ENCODE results near the gene AMH.

GRCh38 chr19:2126955-2127516, 24.3 kb downstream of the AP3D1 start:
- PRO-cap, result no peak
- RAMPAGE, long total RNA, 5 experiments, result start-site peak on the minus strand in 2 of 5 experiments, at chr19:2127068-2127196 at its widest, 19 to 25 reads per replicate
- RRBS, result no CpG with 5 or more reads among the region's 23 CpGs

DNA sequence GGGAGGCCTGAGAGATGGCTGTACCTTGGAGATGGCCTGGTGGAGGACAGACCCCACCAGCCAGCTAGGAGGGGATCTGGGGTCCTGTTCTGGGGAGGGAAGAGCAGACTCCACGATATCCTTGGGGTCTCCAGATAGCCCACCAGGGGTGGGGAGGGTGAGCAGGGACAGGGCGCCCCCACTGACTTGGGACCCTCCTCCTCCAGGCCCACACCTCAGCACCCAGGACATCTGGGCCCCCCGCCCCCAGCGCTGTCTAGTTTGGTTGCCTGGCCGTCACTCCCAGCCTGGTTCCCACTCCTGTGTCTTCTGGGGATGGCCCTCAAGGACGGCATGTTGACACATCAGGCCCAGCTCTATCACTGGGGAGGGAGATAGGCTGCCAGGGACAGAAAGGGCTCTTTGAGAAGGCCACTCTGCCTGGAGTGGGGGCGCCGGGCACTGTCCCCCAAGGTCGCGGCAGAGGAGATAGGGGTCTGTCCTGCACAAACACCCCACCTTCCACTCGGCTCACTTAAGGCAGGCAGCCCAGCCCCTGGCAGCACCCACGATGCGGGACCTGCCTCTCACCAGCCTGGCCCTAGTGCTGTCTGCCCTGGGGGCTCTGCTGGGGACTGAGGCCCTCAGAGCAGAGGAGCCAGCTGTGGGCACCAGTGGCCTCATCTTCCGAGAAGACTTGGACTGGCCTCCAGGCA, at the start of gene AMH:
Gene AMH, plus strand, starts transcription at position 541 of the 695 bp plus-strand sequence.
- PRO-cap, result no peak
- RAMPAGE, long total RNA, 5 experiments, result no peak in any of the 5 experiments
- RRBS, result no CpG with 5 or more reads among the region's 14 CpGs

DNA sequence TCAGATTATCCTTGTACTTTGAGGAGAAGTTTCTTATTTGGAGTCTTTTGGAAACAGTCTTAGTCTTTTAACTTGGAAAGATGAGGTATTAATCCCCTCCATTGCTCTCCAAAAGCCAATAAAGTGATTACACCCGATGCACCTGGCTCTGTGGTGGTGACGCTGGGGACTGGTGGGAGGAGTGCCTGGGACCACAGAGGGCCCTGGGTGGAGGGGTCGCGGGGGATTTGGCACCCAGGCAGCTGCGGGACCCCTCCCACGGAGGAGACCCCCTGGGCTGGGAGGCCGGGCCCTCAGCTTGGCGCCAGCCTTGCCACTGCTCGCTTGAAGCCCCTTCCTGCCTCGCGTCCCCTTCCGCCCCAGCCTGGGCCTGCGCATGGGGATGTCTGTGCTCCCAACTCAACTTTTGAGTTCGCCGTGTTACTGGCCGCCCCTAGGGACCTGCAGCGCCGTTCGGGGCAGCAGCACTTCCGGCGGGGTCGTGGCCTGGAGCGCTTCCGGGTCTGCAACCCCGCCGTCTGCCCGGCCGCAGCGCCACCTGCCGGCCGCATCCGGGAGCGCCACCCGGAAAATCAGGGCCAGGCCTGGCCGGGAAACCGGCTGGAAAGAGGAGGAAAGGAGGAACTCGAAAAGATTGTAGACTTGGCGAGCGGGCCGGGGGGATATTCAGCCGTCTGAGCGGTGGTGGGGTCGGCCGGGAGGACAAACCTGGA, 8.5 kb downstream of the PEAK3 start:
- PRO-cap, result bidirectional peak, plus-strand start at position 675 of the sequence, minus-strand start at position 408 of the sequence
- RAMPAGE, long total RNA, 5 experiments, result no peak in any of the 5 experiments
- RRBS, result no CpG with 5 or more reads among the region's 44 CpGs

GRCh38 chr19:2416599-2417059, 10.8 kb downstream of the TIMM13 start:
- PRO-cap, result no peak
- RAMPAGE, long total RNA, 5 experiments, result no peak in any of the 5 experiments
- RRBS, result no CpG with 5 or more reads among the region's 12 CpGs

DNA sequence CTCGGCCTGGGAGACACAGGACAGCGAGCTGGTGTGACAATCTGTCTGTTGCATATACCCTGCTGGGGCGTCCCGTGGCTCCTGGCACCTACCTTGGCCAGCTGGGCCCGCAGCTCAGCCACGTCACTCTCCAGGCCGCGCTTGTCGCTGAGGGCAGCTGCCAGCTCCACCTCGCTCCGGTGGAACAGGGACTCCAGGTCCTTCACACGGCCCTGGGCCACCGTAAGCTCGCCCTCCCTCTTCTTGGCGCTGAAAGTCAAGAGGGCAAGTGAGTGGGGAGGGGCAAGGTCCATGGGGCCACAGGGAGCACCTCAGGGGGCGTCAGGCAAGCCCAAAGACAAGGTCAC, 10.9 kb upstream of the TIMM13 start:
- PRO-cap, result no peak
- RAMPAGE, long total RNA, 5 experiments, result start-site peak on the minus strand in 2 of 5 experiments, centred at positions 138 to 158 of the sequence, 23 to 61 reads per replicate
- RRBS, result no CpG with 5 or more reads among the region's 16 CpGs

- PRO-cap, result bidirectional peak, plus-strand start at chr19:2477497, minus-strand start at chr19:2477237; bidirectional peak, plus-strand start at chr19:2477747, minus-strand start at chr19:2477624
- RAMPAGE, long total RNA, 5 experiments, result start-site peak on the plus strand in 5 of 5 experiments, at chr19:2477570-2478037 at its widest, 17 to 1,355 reads per replicate
- RRBS, result 9% methylated on average over 3 of the region's 30 CpGs
Measured at GRCh38 chr19:2477434-2478267, 1.7 kb downstream of the GADD45B start.

DNA sequence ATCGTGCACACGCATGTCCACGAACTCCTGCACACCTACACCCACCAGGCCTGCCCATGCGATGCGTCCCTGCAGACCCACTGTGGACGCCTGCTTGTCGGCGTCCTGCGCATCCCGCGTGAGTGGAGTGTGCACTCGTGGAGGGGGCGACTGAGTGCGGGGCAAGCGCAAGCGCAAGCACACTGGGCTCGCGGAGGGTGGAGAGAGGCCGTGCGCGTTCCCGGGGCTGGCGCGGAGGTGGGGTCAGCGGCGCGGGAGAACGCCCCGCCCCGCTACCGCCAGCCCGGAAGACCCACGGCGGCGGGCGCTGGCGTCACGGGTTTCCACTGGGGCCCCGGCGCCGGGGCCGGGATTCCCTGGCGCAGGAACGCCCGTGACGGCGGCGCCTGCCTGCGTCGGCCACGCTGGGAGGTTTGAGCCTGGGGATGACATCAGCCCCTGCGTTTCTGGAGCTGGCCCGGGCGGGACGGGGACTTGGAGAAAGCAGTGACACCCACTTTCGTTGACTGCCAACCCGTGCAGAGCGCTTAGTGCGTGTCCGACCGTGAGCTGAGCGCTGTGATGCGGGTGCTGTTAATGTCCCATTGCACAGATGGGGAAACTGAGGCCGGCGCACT, 18.8 kb downstream of the GADD45B start:
- PRO-cap, result unidirectional peak, plus-strand start at position 286 of the sequence
- RAMPAGE, long total RNA, 5 experiments, result no peak in any of the 5 experiments
- RRBS, result 2% methylated on average over 26 of the region's 65 CpGs

- PRO-cap, result no peak
- RAMPAGE, long total RNA, 5 experiments, result no peak in any of the 5 experiments
- RRBS, result 28% methylated on average over 8 of the region's 48 CpGs
Measured at GRCh38 chr19:2524763-2525678, 49.1 kb downstream of the GADD45B start.

GRCh38 chr19:2621617-2622068, 80.9 kb downstream of the GNG7 start:
- PRO-cap, result unidirectional peak, minus-strand start at chr19:2621910
- RAMPAGE, long total RNA, 5 experiments, result no peak in any of the 5 experiments
- RRBS, result no CpG with 5 or more reads among the region's 12 CpGs

- PRO-cap, result no peak
- RAMPAGE, long total RNA, 5 experiments, result no peak in any of the 5 experiments
- RRBS, result 86% methylated on average over 1 of the region's 10 CpGs
Measured at GRCh38 chr19:2636048-2636785, 66.3 kb downstream of the GNG7 start.

DNA sequence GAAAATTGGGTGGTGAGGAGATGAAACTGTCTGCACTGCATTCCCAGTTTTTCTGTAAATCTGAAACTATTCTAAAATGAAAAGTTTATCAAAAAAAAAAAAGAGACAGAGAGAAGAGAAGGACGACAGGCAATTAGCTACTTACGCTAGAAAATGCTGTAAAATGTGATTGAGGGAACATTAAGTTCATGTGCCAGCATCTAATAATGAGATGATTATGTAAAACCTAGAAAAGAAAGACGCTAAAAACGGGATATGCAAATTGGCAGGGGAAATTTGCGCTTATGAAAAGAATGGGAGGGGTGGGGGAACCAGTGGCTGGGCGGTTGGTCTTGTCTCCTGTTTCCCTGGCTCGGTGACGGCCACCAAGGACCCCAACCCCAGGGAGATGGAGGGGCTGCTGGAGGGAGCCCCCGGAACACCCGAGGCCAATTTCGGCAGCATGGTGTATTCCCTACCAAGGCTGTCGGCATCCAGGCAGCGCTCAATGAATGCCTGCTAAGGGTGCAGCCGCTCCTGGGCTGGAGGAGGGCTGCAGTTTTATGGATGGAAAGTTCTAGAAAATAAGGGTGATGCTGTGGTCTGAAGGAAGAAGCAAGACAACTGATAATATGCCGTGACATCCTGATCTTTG, 34.2 kb downstream of the GNG7 start:
- PRO-cap, result bidirectional peak, plus-strand start at position 288 of the sequence, minus-strand start at position 54 of the sequence
- RAMPAGE, long total RNA, 5 experiments, result no peak in any of the 5 experiments
- RRBS, result no CpG with 5 or more reads among the region's 15 CpGs

DNA sequence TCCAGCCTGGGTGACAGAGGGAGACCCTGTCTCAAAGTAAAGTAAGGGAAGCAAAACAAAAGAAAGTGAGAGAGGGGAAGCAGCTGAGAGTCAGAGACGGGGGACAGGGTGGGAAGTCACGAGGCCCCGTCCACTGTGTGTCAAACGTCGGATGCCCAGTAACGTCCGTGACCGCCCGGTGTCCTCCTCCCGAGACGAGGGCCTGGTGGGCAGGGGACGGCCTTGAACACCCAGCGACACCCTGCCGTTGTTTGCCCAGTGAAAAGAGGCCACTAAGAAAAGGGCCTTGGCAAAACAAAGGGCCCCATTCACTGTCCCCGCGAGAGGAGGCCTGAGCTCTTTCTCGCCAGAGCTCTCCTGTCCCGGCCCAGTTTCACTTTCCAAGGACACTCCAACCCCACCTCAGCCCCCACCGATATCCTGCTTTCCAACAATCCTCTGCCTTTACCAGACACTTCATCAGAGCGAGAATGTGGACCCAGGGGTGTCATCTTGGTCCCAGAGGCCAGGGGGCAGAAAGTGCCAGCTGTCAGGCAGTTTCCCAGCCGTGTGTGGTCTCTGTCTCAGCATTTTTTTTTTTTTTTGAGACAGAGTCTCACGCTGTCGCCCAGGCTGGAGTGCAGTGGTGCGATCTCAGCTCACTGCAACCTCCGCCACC, 16.8 kb downstream of the GNG7 start:
- PRO-cap, result no peak
- RAMPAGE, long total RNA, 5 experiments, result no peak in any of the 5 experiments
- RRBS, result no CpG with 5 or more reads among the region's 25 CpGs

GRCh38 chr19:2694149-2694963, 8.1 kb downstream of the GNG7 start:
- PRO-cap, result no peak
- RAMPAGE, long total RNA, 5 experiments, result no peak in any of the 5 experiments
- RRBS, result no CpG with 5 or more reads among the region's 12 CpGs

DNA sequence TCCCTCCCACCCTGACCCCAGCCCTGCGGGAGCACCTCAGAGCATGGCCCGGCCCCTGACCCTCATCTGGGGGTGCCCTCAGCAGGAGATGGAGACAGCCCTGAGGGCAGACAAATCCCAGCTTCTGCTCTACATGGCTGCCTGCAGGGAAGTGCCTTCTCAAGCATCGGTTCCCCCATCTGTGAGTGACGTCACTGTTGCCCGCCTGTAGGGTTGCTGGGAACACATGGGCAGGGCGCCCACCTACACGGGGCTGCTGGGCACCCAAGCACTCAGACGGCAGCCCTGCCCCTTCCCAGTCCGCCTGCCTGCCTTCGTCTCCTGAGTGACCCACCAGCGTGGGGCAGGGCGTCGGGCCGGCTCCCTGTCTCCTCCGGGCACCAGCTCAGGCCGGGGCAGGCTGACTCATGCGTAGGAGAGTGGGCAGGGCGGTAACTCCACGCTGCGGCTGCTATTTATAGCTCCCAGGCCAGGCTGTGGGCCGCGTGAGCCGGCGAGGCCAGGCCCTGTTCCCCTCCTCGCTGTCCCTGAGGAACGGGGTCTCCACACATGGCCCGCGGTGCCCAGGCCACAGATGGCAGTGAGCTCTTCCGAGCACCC, 1.8 kb upstream of the DIRAS1 start:
- PRO-cap, result bidirectional peak, plus-strand start at position 477 of the sequence, minus-strand start at position 382 of the sequence
- RAMPAGE, long total RNA, 5 experiments, result no peak in any of the 5 experiments
- RRBS, result 19% methylated on average over 7 of the region's 29 CpGs

DNA sequence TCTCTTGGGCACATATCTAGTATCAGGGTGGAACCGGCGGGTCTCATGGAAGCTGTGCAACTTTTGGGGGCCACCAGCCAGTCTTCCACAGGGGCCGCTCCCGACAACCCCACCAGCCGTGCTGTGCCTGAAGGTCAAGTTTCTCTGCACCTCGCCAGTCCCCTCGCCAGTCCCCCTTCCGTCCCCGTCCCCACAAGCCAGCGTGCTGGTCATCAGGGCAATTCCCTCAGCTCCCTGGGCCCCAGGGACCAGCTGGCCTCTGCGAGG, 16.3 kb downstream of the SGTA start:
- PRO-cap, result no peak
- RAMPAGE, long total RNA, 5 experiments, result no peak in any of the 5 experiments
- RRBS, result 100% methylated on average over 1 of the region's 11 CpGs

GRCh38 chr19:2774017-2774711, 8.9 kb downstream of the SGTA start:
- PRO-cap, result no peak
- RAMPAGE, long total RNA, 5 experiments, result no peak in any of the 5 experiments
- RRBS, result no CpG with 5 or more reads among the region's 35 CpGs

DNA sequence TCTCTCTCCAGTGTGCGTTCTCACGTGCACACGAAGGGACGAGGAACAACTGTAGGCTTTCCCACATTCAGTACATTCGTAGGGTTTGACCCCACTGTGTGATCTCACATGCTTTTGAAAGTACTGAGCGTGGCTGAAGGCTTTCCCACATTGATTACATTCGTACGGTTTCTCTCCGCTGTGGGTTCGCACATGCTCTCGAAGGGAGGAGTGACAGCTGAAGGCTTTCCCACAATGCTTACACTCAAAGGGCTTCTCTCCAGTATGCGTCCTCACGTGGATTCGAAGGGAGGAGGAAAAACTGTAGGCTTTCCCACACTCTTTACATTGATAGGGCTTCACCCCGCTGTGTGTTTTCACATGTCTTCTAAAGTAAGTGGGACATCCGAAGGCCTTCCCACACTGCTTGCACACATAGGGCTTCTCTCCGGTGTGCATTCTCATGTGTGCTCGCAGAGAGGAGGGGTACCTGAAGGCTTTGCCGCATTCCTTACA, 11.2 kb downstream of the ZNF77 start:
- PRO-cap, result no peak
- RAMPAGE, long total RNA, 5 experiments, result no peak in any of the 5 experiments
- RRBS, result no CpG with 5 or more reads among the region's 19 CpGs

DNA sequence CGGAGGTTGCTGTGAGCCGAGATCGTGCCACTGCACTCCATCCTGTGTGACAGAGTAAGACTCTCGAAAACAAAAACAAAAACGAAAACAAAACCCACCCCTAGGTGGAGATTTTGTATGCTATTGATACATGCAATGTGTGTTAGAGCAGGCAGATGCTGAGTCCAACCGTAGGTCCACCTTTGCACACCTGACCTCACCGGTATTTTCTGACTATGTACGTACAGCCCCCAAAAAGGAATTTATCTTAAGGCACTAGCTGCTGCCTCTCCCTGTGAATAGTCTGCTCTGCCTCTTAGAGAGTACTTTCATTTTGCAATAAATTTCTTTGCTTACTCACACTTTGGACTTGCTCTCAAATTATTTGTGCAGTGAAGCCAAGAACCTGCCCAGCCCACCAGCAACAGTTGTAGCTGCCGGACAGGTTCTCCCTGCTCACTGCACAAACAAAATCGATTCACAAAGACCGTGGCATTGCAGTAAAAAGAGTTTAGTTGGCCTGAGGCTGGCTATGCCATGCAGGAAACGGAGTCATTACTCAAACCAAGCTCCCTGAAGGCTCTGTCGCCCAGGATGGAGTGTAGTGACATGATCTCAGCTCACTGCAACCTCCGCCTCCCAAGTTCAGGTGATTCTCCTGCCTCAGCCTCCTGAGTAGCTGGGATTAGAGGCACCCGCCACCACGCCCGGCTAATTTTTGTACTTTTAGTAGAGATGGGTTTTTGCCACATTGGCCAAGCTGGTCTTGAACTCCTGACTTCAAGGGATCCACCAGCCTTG, 8.3 kb upstream of the ZNF77 start:
- PRO-cap, result bidirectional peak, plus-strand start at position 462 of the sequence, minus-strand start at position 285 of the sequence
- RAMPAGE, long total RNA, 5 experiments, result no peak in any of the 5 experiments
- RRBS, result no CpG with 5 or more reads among the region's 17 CpGs

DNA sequence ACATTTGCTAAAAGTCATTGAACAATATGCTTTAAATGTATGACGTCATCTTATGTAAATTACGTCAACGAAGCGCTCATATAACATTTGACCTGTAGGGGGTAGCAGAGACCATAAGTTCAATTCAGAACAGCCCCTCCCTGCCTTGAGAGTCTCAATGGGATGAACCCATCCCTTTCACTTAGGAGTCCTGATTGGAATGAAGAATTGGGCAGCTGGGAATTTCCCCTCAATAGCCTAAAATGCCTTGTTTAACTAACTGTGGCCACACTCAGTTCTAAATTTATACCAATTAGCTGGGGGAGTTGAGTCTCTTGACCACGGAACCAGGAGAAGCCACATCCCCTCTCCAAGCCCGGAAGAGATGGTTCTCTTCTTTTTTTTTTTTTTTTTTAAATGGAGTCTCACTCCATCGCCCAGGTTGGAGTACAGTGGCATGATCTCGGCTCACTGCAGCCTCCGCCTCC, 15.2 kb upstream of the TLE6 start:
- PRO-cap, result no peak
- RAMPAGE, long total RNA, 5 experiments, result no peak in any of the 5 experiments
- RRBS, result no CpG with 5 or more reads among the region's 9 CpGs

GRCh38 chr19:3006165-3006748, 22.8 kb downstream of the TLE2 start:
- PRO-cap, result no peak
- RAMPAGE, long total RNA, 5 experiments, result start-site peak on the minus strand in 2 of 5 experiments, at chr19:3006455-3006651 at its widest, 7 to 10 reads per replicate
- RRBS, result 87% methylated on average over 12 of the region's 36 CpGs

Measured in stomach (tissue), 7 donors.